ENCODE data around the gene EIF2AK2.

DNA sequence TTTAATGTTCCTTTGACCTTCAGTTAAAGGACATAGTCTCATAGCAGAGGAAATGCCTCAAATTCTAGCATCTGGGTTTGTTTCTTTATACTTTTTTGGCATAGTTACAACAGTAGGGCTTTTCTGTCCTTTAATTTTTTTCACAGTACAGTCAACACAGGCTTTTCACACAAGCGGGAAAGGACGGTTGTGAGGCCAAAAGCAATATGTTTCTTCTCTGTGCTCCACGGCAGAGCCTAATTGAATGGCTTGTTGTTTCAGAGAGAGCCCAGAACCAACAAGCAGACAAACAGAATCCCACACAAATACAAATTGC is 57.7 kb downstream of the CRIM1 start:
- PRO-cap = no peak

DNA sequence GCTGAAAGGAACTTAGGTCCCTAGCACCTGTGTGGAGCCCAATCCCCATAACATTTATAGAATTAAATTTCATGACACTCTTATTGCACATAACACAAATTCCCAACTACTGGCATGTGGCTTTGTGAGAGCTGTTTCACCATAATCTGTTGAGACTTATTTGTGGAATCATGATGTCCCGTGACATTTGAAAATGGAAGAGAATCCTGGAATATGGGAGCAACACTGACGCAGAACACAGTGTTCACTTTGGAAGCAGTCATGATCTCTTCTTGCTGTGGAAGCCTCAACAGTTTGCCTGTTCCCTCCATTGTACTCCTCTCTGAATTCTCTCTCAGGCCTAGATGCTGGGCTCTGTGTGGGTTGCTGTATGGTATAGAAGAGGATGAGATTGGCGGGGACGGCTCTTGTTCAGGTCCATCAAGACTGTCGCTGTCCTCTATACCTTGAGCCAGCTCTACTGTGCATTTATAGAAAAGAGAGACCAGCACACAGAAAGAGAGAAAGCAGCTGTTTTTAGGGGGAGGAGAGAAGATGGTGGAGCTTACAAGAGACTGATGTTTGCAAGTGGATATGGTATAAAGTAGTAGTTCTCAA is 73.6 kb downstream of the CRIM1 start:
- PRO-cap = no peak

DNA sequence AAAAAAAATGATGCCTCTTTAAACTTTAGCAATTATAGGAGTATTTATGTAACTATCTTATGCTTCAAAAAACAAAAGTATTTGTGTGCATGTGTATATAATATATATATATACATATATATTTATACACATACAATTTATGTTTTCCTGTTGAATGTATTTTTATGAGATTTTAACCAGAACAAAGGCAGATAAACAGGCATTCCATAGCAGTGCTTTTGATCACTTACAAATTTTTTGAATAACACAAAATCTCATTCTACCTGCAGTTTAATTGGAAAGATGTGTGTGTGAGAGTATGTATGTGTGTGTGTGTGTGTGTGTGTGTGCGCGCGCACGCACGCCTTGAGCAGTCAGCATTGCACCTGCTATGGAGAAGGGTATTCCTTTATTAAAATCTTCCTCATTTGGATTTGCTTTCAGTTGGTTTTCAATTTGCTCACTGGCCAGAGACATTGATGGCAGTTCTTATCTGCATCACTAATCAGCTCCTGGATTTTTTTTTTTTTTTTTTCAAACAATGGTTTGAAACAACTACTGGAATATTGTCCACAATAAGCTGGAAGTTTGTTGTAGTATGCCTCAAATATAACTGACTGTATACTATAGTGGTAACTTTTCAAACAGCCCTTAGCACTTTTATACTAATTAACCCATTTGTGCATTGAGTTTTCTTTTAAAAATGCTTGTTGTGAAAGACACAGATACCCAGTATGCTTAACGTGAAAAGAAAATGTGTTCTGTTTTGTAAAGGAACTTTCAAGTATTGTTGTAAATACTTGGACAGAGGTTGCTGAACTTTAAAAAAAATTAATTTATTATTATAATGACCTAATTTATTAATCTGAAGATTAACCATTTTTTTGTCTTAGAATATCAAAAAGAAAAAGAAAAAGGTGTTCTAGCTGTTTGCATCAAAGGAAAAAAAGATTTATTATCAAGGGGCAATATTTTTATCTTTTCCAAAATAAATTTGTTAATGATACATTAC is 47.9 kb downstream of the FEZ2 start:
- PRO-cap = no peak

DNA sequence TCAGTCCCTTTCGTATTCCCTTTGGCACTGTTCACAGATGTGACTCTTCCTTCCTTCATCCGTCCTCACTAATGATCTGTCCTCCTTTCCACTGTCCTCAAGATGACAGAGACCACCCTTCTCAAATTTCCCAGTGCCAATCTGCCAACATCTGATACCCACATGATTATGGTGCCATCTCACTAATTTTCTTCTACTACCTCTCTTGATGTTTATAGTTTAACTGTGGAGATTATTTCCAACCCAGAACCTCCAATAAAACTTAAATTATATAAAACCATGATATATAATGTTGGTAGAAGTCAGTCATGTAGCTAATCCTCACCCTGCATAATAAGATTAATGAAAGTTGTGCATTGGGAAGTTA is 42.8 kb downstream of the FEZ2 start:
- PRO-cap = no peak

DNA sequence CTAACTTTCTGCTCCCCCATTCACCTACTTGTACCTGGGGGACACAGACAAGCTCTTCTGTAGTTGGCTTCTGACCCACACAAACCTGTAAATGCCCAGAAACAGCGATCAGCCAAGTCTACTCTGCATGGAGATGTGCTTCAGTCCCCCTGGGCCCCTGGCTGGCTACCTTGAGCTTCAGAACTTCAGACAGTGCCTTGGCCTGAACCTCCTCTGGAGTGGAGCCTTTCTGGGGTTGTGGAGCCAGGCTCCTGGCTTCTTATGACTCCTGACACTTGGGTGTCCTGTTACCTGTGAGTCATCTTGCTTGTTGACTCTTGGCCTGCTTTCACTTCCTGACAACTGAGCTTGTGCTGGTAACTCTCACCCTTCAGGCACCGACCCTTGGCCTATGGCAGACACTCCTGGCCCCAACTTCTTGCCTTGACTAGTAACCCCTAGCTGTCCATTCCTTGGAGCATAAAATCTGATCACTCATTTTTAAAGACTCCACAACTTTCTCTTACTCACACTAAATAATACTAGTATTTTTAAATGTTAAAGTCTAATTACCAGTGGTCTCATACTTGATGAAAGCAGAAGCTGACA is 46.5 kb upstream of the VIT start:
- PRO-cap = no peak

DNA sequence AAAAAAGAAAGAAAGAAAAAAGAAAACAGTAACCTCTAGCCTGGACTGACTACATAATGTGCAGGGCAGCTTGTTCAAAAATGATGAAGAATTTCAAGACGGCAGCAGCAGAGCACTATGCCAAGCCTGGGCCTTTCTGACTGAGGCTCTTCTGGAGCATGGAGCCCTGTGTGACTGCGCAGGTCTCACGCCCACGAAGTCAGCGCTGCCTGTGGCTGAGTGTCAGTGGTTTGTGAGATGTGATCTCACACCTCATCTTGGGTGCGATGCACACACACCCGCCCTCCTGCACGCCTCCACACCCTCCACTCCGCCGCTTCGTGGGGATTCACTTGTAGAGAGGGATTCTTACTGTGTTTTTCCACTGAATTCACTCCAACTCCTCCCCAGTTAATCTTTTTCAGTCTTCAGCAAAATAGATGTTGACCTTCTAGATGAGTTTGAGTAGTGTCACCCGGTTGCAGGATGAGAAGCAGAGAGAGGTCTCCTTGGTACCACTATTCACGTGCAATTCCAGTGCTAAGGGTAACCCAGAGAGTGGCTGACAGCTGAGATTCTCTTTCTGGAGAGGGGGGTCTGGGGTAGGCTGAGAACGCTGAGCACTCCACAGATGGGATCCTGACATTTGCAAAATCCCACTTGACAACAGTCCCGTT is 104.0 kb downstream of the VIT start:
- PRO-cap = no peak

- PRO-cap = no peak
Observed at GRCh38 chr2:36899958-36900341, 66.4 kb downstream of the STRN start.

- PRO-cap = no peak
Observed at GRCh38 chr2:37147574-37148295, 9.0 kb downstream of the EIF2AK2 start.

DNA sequence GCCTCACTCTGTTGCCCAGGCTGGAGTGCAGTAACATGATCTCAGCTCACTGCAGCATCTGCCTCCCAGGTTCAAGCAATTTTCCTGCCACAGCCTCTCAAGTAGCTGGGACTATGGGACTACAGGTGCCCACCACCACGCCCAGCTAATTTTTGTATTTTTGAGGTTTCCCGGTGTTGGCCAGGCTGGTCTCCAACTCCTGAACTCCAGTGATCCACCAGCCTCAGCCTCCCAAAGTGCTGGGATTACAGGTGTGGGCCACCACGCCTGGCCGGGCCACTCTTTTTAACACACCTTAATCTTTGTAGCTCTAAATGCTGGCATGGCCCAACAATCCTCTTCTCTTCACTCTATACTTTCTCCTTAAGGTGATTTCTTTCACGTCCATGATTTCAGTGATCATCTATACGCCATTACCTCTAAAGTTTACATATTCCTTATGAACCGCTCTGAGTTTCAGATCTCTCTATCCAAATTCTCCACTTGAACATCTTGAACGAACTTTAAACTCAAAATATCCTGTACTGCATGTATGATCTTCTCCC is 4.4 kb downstream of the EIF2AK2 start:
- PRO-cap = unidirectional peak, minus-strand start at position 349 of the sequence

- PRO-cap = no peak
Observed at GRCh38 chr2:37155778-37156261, 960 bp downstream of the EIF2AK2 start.

- PRO-cap = bidirectional peak, plus-strand start at chr2:37156756, minus-strand start at chr2:37156582; bidirectional peak, plus-strand start at chr2:37157078, minus-strand start at chr2:37156958
Observed at GRCh38 chr2:37156262-37157501, at the start of gene EIF2AK2. Gene EIF2AK2 (minus strand): TSS chr2:37156980.

GRCh38 chr2:37227657-37228004 is 3.8 kb downstream of the CEBPZ start:
- PRO-cap = no peak

DNA sequence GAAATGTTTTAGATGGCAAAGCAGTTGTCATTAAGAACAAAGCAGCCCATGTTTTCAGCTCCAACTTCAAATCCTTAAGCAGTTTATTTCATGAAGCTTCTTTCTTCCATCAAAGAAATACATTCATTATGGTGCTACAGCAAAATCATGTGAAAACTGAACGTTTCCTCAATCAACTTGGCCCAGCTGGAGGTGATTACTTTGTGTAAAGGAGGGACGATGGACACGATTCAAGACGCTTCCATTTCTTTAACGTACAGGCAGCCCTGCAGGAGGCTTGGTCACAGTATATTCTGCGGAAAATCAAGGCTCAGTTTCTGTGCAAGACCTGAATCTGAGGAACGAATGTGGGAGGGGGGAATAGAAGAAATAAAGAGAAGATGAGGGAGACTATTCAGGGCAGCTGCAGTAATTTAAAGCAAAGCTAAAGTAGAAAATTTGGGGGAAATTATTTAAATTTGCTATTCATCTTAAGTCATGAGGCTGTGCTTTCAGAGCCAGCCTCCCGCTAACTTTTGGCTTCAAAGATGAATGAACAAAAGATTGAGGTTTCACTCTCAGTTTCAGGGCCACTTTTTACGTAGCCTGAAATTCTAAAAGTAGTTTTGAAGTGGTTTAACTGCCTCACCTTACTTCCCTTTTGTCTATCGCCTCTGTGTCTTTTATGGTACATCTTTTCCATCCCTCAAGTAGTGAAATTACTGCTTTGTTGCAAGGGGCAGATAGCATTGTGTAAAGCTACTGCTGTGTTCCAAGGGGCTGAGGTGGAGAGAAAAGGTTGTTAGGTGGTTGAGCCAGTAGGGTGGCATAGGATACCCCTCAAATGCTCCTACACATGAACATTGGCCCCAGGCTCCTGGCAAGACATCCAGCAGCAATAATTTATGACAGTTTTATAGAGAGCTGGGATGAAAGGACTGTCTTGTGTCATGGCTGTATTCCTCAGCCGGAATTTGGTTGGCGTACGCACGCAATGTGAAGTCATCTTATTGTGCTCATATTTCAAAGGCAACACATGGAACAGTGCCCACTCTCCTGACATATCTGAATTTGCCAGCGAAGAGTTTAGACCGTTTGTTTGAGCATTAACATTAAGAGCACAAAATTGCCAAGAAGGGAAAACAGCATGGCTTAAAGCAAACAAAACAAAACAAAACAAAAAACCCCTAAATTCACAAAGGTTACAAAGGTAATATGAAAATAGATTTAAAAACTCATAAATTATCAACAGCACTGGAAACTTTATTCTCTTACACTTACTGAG is 32.0 kb downstream of the QPCT start:
- PRO-cap = no peak

DNA sequence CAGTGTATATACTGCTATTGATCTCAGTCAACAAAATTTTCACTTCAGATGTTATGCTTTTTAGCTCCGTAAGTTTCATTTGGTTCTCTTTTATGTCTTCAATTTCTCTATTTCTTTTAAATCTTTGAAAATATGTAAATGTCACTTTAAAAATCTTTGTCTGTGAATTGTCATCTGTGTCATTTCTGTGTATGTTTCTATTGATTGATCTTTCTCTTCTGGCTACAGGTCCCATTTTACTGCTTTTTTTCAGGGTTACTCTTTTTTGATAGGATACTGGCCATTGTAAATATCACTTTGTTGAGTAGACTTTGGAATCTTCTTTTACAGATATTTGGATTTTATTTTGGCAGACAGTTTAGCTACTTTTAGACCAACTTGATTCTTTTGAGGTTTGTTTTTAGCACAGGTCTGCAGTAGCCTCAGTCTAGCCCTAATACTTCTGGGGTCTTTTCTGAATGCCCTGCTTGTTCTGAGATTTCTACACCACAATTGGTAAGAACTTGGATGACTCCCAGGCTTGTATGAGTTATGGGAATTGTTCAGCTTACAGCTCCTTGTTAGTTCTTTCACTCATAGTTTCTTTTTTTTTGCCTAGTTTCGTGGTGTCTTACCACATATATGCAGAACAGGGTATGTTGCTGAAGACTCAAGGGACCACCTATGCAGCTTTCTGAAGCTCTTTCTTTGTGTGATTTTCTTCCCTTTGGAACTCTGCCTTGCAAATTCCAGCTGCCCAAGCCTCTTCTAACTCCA is 122.2 kb downstream of the QPCT start:
- PRO-cap = no peak

DNA sequence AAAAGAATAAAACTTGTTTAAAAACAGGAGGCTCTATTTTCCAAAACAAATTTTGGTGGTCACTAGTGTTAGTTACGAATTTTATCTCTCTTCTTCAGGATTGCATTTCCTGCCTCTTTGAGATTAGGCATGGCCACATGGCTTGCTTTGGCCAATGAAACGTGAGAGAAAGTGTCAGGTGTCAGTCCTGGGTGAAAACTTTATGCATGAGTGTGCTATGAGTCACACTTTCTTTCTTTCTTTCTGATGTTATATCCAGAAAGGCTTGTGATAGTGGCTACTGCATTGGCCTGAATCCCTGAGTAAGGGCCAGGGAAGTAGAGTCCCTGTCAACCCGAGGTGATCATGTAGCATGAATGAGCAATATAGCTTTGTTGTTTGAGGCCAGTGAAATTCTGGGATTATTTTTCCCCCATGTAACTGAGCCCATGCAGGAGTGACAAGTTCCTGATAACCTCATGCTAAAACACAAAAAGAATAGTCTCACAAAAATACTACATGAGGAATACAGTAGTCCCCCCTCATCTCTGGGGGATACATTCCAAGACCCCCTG is 109.7 kb downstream of the CDC42EP3 start:
- PRO-cap = no peak

GRCh38 chr2:37570912-37571238 is 100.6 kb downstream of the CDC42EP3 start:
- PRO-cap = no peak

GRCh38 chr2:37599508-37600004 is 71.9 kb downstream of the CDC42EP3 start:
- PRO-cap = no peak

DNA sequence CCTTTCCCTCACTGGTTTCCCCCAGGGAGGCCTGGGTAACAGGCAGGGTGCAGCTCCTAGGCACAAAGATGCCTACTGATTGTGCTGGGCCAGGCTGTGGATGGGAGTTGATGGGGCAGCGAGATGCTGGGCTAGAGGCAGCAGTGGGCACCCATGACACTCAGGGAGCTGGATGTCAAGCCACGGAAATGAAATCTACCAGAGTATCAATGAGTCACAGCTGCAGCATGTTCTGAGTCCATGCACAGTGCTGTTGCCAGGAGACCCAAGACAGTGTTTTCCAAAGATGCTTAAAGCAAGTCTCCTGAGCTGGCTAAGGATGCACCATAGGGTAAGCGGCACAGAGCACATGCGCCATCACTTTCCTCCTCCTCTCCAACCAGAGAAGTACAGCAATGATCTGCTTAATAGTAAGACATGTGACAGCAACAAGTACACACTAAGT is 57.4 kb downstream of the CDC42EP3 start:
- PRO-cap = no peak

GRCh38 chr2:37615665-37616189 is 55.7 kb downstream of the CDC42EP3 start:
- PRO-cap = no peak

DNA sequence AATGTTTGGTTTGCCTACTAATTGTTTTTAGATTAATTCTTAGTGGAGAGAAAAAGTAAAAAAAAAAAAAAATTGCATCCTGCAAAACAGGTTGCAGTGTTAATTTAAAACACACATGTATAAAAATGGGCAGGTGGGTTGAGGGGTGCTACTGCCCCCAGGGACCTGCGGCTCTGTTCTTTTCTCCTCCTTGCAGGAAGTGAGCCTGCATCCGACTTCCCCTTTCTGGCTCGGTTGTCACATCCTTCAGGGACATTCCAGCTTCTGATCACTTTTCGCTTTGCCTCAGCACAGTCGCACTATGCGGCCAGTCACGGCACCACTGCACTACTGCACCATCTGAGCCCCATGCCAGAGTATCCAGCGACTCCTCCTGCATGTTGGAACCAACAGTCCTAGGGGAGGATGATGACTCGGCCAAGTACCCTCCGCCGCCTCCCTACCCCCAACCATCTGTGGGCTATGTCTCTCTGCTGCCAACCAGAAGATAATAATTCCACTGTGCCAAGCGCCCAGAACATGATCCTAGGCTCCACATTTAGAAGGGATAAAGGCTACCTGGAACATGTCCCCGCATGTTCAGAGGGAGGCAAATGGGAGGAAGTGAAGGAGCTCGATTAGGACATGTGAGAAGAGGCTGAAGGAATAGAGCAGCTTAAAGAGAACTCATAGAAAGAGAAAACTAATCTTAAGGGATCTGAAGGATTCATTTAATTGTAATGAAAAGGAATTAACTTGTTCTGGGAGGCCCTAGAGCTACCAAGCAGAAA is 17.6 kb downstream of the CDC42EP3 start:
- PRO-cap = no peak

Measured in type B pancreatic cell (in vitro differentiated cells).